GM23338 (cell line): ENCODE data around the genes CTSV and HEMGN.

DNA sequence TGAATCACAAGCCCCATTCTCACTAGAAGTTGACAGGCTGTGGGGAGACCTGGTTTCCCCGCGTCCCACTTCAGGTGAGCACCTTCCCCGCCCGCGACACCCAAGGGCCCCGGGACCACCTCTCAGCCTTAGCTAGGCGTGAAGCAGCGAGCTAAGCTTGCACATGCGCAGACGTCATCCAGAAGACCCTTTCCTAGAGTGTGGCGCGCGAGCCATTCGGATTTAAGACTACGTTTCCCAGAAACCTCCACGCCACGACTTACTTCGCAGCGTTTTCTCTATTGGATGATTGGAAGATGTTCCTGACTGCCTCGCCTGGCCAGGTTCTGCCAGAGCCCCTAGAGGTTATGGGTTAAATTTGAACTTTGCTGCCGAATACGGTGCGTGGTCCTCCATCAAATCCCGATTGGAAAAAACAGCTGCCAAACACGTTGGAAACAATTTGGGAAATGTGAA is 21.4 kb upstream of the ZNF782 start:
- PRO-cap: bidirectional peak, plus-strand start at position 355 of the sequence, minus-strand start at position 145 of the sequence
- RAMPAGE, long total RNA: no peak

DNA sequence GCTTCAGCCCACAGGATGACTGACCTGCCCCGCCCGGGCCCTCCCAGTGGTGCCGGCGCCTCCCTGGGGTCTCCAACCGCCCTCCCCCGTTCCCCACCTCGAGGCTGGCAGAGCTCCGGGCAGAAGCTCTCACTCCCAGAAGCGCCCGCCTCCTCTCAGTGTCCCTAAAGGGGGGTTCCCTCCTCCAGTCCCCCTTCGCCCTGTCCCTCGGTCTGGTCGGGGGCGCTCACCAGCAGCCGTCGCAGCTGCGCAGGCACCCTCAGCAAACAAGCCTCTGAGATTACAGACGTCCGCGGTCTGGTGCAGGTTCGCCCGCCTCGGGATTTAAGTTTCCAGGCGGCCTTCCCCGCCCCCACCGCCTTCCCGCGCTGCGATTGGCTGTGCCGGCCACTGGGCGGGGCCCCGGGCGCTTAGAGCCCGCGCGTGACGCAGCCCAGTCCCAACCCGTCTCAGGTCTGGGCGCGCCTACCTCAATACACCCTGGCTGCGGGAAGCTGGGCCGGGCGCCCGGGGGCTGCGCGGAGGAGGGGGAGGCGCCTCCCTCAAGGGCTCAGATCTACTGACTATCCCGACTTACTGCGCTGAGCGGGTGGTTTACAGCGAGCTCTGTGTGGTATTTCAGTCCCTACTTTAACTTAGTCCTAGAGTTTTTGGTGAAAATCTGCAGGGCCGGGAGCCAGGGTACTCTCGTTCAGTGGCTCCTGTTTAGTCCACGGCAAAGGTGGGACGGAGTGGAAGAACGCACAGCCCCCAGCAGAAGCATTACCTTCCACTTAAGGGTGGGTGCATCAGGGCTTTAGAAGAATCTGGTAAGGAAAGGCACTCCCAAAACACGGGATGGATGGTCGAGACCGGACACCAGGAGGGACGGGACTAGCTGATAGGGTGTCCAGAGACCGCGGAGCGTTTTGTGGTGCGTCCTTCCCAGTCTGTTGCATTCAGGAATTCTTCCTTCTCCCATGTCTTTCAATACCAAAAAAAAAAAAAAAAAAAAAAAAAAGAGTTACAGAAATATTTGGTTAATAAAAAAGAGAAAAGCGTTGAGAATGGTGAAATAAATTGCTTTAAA is at the start of gene CTSV:
CTSV (minus strand) TSS at position 302 of the 1,069 bp plus-strand sequence.
- PRO-cap: bidirectional peak, plus-strand start at position 476 of the sequence, minus-strand start at position 299 of the sequence; unidirectional peak, minus-strand start at position 882 of the sequence
- RAMPAGE, long total RNA: start-site peak on the minus strand centred at position 298 of the sequence, 81 bp wide, 4,093 and 813 reads in 2 replicates

- PRO-cap: no peak
- RAMPAGE, long total RNA: no peak
These were observed 62.7 kb downstream of the TMOD1 start for GRCh38 chr9:97563879-97564913.

DNA sequence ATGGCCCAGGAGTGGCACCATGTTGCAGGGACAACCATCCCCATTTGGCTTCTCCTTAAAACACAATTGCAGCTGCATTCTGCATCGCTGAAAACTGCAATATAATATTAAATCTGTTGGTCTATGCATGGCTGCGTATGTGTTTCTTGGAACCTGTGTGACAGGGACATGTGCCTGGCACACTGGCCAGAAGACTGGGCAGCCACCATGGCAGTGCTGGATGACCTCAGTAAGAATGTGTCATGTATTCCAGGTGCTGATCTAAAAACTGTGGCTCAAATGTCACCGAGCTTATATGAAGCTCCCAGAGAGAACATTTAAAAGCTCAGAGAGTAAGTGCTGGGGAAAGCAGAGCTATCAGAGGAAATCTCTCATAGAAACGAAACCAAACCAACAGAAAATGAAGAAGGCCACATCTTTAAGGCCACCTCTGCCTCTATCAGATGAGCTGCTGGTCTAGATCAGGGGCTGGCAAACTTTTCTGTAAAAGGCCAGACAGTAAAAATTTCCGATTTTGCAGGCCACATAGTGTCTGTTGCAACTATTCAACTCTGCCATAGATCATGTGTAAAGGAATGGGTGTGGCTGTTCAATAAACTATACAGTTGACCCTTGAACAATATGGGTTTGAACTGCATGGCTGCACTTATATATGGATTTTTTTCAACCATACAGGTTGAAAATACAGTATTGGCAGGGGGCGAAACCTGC is 31.9 kb downstream of the TSTD2 start:
- PRO-cap: no peak
- RAMPAGE, long total RNA: no peak

- PRO-cap: no peak
- RAMPAGE, long total RNA: no peak
These were observed 63.9 kb upstream of the XPA start for GRCh38 chr9:97760824-97761700.

- PRO-cap: no peak
- RAMPAGE, long total RNA: no peak
These were observed 1.4 kb downstream of the TRMO start for GRCh38 chr9:97920748-97921368.

- PRO-cap: no peak
- RAMPAGE, long total RNA: no peak
These were observed at the start of gene HEMGN for GRCh38 chr9:97937703-97938606. HEMGN (minus strand) TSS chr9:97938172.

DNA sequence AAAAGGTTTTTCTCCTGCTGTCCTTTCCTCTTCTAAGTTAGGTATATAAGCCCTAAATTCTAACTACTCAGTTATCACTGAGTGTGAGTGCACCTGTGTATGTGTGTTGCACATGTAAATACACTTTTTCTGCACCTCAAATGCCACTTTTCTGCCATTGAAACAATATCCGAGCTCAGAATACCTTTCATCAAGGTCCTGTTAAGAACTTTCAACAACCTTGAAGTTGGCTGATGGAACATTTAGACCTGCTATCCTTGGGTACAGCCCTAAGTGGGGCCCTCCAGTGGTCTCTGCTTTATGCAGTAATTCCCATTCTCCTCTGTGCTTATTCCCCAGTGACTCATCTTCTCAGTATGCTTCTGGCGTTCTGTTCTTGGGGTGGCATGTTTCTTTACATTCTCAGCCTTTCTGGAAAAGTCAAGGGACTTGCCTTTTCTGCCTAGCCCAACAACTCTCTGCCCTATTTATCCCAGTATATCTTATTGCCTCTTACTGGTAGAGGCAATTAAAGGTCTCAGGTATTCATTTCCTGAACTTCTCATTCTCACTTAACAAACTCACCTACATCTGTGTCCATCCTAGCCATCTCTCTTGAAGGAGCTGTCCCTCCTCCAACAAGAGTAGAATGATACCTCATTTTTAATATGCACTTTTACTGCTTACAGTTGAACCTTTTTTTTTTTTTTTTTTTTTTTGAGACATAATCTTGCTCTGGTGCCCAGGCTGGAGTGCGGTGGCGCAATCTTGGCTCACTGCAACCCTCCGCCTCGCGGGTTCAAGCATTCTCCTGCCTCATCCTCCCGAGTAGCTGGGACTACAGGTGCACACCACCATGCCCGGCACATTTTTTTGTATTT is 7.2 kb downstream of the ANP32B start:
- PRO-cap: no peak
- RAMPAGE, long total RNA: no peak

DNA sequence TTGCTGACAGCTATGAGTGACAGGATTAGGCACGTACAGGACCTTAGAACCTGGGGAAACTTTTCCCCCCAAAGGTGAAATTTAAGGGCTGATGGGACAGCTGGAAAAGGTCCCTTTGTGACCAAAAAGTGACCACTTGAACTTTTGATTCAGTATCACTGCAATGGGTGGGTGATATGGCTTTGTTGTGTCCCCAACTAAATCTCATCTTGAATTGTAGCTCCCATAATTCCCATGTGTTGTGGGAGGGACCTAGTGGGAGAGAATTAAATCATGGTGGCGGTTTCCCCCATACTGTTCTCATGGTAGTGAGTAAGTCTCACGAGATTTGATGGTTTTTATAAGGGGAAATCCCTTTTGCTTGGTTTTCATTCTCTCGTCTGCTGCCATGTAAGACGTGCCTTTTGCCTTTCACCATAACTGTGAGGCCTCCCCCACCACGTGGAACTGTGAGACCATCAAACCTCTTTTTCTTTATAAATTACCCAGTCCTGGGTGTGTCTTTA is 9.6 kb upstream of the NANS start:
- PRO-cap: no peak
- RAMPAGE, long total RNA: no peak

GRCh38 chr9:98080840-98081930 is 24.7 kb downstream of the NANS start:
- PRO-cap: no peak
- RAMPAGE, long total RNA: no peak

GRCh38 chr9:98092445-98093003 is 26.5 kb downstream of the TRIM14 start:
- PRO-cap: no peak
- RAMPAGE, long total RNA: no peak

DNA sequence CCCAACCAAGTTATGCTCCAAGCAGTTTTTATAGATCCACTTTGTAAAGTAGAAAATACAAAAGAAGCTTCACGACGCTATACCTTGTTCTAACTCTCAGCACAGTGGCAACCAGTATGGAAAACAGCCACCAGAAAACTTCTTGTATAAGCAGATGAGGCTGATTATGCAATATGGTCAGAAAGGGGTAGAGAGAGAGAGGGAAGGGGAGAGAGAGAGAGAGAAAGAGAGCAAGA is 14.8 kb downstream of the TRIM14 start:
- PRO-cap: no peak
- RAMPAGE, long total RNA: no peak

GRCh38 chr9:98118040-98118718 is 843 bp downstream of the TRIM14 start:
- PRO-cap: unidirectional peak, plus-strand start at chr9:98118671
- RAMPAGE, long total RNA: no peak

DNA sequence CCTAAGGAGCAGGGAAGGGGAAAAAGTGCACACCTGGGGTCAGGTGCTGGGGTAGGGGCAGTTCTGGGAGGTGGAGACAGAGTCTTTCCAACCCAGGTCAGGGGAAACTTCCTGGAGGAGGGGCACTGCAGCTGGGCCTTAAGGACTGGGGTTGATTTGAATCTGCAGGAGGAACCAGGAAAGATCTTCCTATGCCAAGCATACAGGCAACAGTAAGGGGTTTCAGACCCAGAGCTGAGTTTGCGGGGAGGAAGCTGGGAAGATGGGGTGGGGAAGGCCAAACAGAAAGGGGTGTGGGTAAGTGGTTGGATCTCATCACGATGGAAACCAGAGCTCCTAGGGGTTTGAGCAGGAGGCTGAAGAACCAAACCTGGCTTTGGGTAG is 8.9 kb downstream of the TBC1D2 start:
- PRO-cap: unidirectional peak, plus-strand start at position 374 of the sequence
- RAMPAGE, long total RNA: no peak

DNA sequence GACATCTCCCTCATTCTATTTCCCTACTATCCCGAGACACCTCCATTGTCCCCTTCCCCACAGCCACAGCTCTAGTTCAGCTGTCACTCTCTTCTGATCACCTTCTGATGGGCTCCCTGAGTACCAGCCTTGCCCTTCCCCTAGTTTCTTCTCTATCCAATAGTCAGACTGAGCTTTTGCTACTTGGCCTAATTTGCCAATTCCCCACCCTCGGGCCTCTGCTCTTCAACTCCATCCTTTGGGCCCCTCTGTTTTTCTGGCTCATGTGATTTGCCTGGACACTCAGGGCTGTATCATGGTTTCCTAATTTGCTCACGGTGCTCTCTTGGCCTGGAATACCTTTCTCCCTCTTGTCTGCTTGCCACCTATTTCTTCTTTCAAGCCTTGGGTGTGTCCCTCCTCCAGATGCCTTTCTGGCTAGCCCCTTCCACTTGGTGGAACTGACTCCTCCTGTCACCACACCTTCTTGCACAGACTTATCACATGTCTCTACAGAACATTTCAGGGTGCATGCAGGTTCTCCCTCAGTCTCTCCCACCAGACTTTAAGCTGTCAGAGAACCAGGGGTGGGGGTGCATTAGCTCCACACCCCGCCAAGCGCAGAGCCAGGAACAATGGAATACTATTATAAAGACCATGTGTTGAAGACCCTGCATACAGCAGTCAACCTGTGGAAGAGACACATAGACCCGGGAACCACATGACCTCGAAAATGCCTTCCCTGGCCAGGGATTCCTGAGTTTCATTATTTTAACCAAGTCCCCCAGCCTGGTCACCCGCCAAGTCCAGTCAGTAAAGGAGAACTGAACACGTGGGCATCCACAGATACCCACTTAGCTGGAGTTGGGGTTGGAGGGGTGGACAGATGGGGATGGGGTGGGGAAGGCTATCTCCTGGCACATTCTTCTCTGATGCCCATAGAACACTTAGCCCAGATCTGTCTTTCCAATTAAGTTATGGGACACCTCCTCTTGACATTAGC is 1.8 kb downstream of the TBC1D2 start:
- PRO-cap: no peak
- RAMPAGE, long total RNA: no peak

DNA sequence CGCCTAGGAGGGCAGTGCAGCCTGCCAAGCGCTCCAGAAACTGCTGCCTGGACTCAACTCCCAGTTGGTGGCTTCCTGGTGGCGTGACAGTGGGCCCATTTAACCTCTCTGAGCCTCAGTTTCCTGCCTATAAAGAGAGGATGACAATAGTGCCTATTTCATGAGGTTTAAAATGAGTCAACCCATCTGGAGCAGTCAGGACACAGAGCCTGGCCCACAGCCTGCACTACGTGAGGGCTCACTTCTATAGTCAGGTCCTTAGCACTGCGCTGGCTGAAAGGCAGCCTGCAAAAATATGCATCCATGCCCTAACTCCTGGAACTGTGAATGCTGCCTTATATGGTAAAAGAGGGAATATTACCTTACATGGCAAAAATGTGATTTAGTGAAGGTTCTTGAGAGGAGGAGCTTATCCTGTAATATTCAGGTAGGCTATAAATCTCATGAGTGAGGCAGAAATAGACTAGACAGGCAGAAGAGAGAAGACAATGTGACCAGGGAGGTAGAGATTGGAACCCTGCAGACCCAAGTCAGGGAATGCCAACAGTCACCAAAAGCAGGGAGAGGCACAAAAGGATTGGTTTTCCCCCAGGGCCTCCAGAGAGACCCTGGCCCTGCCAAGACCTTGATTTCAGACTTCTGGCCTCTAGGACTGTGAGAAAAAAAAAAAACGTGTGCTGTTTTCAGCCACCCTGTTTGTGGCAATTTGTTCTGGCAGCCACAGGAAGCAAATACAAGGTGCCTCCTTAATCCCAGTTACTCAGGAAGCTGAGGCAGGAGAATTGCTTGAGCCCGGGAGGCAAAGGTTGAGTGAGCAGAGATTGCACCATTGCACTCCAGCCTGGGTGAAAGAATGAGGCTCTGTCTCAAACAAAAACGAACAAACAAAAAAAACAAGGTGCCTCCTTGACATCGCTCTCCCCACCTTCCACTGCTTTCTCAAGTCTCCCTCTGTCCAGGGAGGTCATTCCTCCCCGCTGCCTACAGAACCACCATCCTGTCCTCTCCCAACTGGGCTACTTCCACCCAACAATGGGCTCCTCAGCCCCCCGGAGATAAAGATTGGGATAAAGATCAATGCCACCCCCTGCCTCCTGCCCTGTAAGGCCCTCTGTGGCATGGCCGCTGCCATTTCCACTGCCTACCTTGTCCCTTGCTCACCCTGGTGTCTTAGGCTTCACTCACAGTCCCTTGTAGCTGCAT is 98.2 kb downstream of the GABBR2 start:
- PRO-cap: bidirectional peak, plus-strand start at position 466 of the sequence, minus-strand start at position 280 of the sequence
- RAMPAGE, long total RNA: no peak

GRCh38 chr9:98795062-98795980 is 1.0 kb downstream of the ANKS6 start:
- PRO-cap: unidirectional peak, plus-strand start at chr9:98795518
- RAMPAGE, long total RNA: no peak

DNA sequence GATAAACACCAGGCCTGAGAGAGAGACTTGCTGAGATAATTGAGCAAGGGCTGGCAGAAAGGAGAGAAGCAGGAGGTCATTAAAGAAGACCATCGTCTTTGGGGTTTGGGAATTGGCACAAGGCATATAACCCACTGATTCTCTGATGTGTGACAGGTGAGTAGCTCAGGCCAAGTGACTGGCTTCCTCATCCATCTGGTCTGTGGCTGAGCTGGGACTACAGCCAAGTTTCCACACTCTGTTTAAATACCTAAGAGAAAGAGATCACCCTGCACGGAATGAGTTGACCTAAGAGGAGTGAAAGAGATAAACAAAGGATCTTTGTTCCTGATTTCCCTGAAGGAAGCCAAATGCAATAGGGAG is 40.8 kb downstream of the GALNT12 start:
- PRO-cap: no peak
- RAMPAGE, long total RNA: no peak

GRCh38 chr9:99039529-99040170 is 65.3 kb upstream of the TGFBR1 start:
- PRO-cap: no peak
- RAMPAGE, long total RNA: no peak

DNA sequence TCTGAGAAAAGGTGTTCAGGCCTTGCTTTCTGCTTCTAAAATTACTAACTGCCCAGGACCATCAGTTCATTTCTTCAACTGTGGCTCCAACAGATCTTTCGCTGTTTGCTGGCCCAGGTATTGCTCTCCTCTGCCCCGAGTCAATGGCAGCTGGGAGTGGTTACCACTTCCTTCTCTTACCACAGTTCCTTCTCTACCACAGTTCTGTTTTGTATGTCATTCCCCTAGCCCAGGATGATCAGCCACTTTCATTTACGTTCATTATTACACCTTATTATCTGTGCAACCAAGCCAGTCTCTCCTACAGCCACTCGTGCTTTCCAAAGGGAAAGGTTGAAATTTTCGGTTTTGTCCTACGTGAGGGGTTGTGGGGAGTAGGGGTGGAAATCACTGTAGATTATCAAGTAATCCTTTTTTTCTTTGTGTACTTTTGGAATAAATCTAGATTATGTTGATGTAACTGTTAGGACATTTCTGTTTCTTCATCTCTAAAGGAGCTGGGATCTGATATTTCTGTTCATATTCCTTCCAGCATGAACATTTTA is 14.2 kb downstream of the TGFBR1 start:
- PRO-cap: no peak
- RAMPAGE, long total RNA: no peak